Subcutaneous preadipocyte (primary cell): ENCODE measurements around a stretch of chr14.

DNA sequence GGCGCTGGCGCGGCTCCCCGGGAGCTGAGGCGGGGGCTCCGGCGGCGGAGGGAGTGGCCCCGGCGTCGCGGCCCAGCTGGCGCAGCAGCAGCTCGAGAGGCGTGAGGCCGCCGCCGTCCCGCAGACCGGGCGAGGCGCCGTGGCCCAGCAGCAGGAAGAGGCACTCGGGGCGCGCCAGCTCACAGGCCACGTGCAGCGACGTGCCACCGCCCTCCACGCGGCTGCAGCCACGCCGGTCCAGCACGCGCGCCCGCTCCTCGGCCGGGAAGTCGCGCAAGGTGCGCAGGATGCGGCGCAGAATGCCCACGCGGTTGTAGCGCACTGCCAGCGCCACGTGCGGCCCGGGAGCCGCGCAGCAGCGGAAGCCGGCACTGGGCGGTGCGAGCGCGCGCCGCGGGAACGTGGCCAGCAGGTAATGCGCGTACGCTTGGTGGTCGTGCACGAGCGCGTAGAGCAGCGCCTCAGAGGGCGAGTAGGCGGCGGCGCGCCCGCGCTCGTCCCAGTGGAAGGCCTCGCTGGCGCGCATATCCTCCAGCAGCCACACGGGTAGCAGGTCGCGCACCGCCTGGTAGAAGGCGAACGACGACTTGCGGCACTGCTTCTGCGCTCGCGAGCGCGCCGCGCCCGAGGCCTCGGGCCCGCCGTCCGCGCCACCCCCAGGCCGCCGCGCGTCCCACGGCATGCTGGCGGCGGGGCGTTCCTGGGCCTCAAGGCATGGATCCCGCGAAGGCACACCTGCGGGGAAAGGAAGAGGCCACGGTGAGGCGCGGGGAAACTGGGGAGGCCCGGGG, 2.2 kb downstream of the ANKRD9 start:
- CAGE, long polyA plus RNA = no peak

- CAGE, long polyA plus RNA = no peak
These were observed 693 bp downstream of the ANKRD9 start for GRCh38 chr14:102508751-102509414.

GRCh38 chr14:102592465-102592558, 137 bp upstream of the RCOR1 start:
- CAGE, long polyA plus RNA = no peak

- CAGE, long polyA plus RNA = no peak
These were observed 53.0 kb downstream of the RCOR1 start for GRCh38 chr14:102645042-102646161.

GRCh38 chr14:102774330-102775329, 2.6 kb upstream of the TRAF3 start:
- CAGE, long polyA plus RNA = no peak

GRCh38 chr14:102779626-102780408, 2.6 kb downstream of the TRAF3 start:
- CAGE, long polyA plus RNA = no peak

DNA sequence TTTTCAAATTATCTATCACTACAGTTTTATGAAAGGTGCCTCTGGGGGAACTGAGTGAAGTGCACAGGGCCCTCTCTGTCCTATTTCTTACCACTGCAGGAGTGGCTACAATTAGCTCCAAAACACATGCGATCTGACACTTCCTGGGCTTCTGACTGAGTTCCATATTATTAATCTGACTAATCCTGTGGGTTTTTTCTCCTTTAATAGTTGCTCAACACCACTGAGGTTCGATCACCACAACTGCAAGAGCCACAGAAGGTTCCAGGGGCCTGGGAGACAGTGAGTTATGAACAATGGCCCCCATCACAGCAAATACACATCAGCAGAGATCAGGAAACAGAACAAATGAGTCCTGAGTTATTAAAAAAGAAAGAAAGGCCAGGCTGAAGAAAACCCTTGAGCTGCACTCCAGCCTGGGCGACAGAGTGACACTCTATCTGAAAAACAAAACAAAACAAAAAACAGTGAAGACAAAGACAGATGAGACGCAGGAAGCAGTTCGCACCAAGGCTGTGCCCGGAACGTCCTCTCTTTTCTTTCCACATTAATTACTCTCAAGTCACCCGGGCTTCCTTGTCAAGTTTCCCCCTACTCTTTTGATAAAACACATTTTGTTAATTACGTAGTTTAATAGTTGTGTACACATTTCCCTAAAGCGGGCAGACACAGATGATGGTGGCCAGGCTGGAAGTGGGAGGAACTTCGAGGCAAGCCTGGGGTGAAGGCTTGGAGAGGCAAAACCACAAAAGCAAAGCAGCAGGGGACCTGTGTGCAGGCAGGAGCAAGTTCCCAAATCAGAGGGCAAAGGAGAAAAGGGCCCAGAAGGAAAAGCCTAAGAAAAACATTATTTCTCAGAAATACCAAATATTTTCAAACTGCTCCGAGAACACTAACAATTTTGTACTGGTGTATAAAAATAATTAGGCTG, 42.7 kb downstream of the CDC42BPB start:
- CAGE, long polyA plus RNA = no peak

- CAGE, long polyA plus RNA = no peak
These were observed 1.6 kb downstream of the CDC42BPB start for GRCh38 chr14:103055704-103056200.

DNA sequence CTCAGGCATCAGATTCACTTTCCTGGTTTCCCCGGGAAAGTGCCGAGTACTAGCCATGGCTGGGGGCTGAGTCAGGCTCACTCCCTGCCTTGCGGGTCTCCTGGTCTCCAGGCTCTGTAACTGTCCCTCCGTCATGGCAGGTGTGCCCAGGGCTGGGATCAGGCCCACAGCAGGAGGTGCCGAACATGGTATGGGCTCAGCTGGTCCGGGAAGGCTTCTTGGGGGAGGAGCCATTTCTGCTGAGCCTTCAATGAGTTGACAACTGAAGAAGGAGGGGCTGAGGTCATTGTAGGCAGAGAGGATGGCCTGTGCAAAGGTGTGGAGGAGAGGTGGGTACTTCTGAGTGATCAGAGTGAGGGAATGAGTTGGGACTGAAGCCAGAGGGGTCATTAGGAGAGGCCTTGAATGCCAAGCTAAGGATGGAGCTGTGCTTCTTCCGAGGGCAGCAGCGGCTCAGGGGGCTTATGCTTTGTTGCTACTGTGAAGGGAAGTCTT, 745 bp downstream of the EXOC3L4 start:
- CAGE, long polyA plus RNA = no peak

DNA sequence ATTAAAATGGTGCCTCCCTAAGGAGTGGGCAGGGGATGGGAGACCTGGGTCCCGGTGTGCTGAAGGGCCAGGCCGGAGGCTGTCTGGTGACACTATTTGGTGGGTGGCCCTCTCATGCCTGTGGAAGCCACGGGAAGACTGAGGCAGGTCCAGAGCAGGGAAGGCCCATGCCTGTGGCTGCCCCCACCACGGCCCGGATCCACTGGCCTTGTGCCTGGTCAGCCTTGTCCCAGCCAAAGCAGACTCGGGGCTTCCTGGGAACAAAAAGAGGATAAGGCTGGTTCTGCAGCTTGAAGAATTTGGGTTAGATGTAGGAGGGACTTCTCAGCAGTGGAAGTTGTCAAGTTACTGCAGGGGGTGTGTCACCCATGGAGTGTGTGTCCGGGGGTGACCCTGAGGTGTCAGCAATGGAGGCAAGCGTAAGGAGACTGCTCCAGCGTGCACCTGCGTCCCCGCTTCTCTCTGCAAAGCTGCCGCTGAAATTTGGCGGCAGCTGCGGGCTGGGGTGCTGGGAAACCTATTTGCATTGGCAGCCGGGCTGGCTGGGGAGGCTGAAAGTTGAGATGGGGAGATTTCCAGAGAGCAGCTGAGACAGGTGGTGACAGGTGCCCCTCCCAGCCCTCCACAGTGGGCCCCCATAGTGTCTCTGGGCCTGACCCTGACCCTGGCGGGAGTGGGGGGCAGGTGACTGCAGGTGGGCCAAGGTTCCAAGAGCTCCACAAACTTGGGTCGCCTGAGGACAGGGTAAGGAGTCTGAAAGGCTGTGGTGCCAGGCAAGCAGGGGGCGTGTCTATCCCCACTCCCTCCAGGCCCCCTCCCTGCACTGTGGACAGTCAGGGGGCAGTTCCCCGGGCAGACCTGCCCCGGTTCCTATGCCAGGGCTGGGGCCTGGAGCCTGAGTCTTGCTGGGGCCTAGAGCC, 12.4 kb upstream of the TNFAIP2 start:
- CAGE, long polyA plus RNA = no peak

DNA sequence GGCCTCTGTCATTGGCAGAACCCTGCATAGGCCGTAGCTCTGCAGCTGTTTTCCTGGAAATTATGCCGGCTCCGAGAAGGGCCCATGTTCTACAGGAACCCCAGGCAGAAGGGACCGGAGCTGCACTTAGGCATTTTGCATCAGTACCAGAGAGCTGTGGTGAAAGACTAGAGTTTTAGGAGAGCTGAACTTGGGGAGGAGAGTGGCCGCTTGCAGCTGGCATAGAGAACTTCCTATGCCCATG, 5.1 kb upstream of the TNFAIP2 start:
- CAGE, long polyA plus RNA = no peak

GRCh38 chr14:103121527-103122516, 1.4 kb upstream of the TNFAIP2 start:
- CAGE, long polyA plus RNA = no peak

GRCh38 chr14:103123649-103124033, 380 bp downstream of the TNFAIP2 start:
- CAGE, long polyA plus RNA = no peak

GRCh38 chr14:103136238-103136528, 12.9 kb downstream of the TNFAIP2 start:
- CAGE, long polyA plus RNA = no peak

- CAGE, long polyA plus RNA = no peak
These were observed 63.8 kb downstream of the TNFAIP2 start for GRCh38 chr14:103186896-103187709.

DNA sequence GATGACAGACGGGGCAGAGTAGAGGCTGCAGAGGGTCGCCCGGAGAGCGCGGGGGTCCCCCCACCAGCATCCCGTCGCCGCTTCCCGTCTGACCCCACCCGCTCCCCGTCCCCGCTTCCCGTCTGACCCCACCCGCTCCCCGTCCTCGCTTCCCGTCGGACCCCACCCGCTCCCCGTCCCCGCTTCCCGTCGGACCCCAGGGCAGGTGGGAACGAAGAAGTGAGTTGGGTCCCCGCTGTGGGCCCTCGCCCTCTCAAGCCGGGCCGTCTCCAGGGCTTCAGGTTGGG, 66.2 kb downstream of the TNFAIP2 start:
- CAGE, long polyA plus RNA = no peak

DNA sequence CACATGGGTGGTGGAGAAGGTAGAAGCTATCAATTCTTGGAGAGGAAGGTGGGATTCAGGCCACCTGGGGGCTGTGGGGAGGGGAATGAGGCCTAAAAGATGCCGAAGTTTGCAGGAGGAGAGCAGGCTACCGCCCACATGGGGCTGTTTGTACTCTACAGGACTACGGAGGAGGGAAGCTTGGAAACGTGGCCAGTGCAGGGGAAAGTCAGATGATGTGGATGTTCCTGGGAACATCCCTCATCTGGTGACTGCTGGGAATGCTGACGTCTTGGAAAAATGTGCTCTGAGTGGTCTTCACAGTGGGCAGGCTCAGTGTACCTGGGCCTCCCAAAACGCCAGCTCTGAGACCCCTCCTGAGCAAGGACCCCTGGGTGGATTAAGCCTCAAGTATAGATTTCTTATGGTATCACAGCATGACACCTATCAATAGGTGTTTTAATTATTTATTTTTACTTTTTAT, 78.6 kb downstream of the TNFAIP2 start:
- CAGE, long polyA plus RNA = no peak

DNA sequence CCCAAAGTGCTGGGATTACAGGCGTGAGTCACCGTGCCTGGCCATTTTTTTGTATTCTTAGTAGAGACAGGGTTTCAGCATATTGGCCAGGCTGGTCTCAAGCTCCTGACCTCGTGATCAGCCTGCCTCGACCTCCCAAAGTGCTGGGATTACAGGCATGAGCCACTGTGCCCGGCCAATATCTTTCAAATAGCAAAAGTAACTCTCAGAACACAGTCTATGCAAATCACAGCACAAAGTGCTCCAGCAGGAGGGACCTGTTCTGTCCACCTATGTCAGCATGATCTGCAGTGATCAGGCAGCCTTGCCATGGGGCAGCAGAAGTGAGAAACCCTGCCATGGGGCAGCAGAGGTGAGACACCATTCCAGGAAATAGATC, 78.6 kb upstream of the EIF5 start:
- CAGE, long polyA plus RNA = no peak

DNA sequence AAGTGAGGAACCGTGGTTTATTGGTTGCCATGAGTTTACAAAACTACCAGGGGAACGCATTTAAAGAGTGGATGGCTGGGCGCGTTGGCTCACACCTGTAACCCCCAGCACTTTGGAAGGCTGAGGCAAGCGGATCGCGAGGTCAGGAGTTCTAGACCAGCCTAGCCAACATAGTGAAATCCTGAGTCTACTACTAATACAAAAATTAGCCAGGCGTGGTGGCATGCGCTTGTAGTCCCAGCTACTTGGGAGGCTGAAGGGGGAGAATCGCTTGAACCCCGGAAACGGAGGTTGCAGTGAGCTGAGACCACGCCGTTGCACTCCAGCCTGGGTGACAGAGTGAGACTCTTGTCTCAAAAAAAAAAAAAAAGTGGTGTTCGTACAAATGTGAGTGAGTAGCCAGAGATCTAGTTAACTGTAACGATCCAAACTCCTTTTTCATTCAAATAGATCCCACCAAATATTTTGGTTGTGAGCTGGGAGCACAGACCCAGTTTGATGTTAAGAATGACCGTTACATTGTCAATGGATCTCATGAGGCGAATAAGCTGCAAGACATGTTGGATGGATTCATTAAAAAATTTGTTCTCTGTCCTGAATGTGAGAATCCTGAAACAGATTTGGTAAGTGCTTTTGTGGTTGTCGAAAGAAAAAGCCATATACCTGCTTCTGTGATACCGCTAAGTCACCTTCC, 2.3 kb downstream of the EIF5 start:
- CAGE, long polyA plus RNA = no peak

GRCh38 chr14:103346218-103346736, 12.2 kb downstream of the EIF5 start:
- CAGE, long polyA plus RNA = no peak